GM06990 (cell line): ENCODE measurements around a stretch of chr2.

DNA sequence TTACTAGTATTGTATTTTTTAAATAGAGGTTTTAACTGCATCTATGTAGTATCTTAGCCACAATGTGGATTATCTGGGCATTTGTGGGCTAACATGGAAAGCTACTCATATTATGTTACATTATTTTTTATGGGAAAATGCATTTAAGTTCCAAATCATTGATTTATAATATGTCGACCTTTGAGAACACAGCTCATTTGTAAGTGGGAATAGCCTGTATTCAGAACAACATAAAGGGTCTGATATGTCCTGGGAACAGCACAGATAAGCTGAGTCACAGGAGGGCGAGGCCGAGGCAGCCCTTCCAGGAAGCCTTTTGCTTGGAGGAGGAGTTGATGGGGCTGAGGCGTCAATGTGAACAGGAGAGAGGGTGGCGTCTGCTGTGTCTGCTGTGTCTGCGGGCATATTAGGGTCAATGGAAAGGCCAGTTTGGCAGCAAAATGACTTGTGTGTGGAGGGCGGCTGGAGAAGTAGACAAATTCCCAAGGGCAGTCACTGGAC is 127.9 kb downstream of the GLI2 start:
- RRBS: no CpG with 5 or more reads among the region's 7 CpGs

- RRBS: 28% methylated on average over 6 of the region's 15 CpGs
Measured at GRCh38 chr2:120933964-120934561, 198.4 kb downstream of the GLI2 start.

DNA sequence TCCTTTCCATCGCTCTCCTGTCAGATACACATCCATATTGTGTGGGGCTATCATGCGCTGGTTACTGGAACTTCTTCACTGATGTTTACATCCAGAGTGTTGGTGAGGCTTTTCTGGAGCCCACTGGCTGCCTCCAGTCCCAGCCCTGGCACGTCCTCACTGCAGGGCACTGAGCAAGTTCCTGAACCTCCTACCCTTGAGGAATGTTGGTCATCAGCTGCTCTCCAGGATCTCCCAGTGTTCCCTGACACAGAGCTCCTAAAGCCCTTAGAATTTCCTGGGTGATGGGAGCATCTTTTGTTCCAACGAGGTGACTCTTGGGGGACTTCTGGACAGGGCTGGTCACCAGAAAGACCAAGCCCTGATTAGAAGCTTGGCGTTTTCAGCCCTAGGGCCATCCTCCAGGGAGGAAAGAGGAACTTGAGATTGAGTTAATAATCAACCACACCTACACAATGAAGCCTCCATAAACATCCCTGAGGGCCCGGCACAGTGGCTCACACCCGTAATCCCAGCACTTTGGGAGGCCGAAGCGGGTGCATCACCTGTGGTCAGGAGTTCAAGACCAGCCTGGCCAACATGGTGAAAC is 81.3 kb downstream of the TFCP2L1 start:
- RRBS: no CpG with 5 or more reads among the region's 9 CpGs

- RRBS: no CpG with 5 or more reads among the region's 11 CpGs
Measured at GRCh38 chr2:121210718-121211577, 74.1 kb downstream of the TFCP2L1 start.

DNA sequence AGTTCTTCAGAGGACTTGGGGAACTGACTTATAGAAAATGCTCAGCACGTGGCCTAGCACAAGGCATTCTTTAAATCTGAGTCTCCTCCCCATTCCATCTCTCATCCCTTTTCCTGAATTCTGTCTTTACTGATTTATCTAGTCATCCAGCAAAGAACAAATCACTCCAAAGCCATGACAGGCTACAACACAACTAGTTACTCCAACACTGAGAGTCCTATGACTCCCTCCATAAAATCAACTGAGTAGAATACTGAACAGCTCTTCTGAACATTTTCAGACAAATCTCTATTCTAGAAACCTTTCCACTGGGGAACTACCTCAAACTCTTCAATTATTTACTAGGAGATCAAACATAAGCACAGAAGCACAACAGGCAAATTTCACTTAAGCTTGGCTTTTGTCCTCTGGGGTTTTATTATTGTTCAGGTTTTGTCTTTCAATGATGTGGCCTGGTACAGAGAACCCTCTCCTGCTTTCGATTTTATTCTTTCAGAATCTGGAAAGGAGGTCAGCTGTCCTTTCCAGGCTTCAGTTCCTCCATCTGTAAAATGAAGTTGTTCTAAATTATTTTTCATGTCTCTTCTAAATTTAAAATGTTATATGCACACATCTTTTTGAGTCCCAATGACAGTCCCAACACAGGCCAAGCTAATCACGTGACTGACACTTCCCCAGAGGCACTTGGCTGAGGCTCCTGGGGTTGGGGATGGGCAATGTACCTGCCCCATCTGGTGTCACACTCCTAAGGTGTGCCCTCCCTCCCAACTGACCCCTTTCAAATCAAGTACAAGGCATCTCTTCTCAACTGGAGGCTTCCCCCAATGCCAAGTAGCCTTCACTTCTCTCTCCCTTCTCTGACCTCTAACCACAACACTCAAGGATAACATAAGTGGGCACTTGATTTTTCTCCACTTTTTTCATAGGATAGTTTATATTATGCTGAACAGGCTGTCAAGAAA is 86.7 kb downstream of the CLASP1 start:
- RRBS: no CpG with 5 or more reads among the region's 3 CpGs

GRCh38 chr2:121650400-121651225 is 1.4 kb upstream of the CLASP1 start:
- RRBS: 6% methylated on average over 5 of the region's 20 CpGs

- RRBS: no CpG with 5 or more reads among the region's 2 CpGs
Measured at GRCh38 chr2:121803554-121803851, 48.1 kb downstream of the TSN start.

- RRBS: no CpG with 5 or more reads among the region's 6 CpGs
Measured at GRCh38 chr2:121804290-121804741, 48.9 kb downstream of the TSN start.

GRCh38 chr2:121867389-121867759 is 111.9 kb downstream of the TSN start:
- RRBS: no CpG with 5 or more reads among the region's 4 CpGs

GRCh38 chr2:123390651-123391087 is 634.4 kb upstream of the CNTNAP5 start:
- RRBS: no CpG with 5 or more reads among the region's 1 CpG

DNA sequence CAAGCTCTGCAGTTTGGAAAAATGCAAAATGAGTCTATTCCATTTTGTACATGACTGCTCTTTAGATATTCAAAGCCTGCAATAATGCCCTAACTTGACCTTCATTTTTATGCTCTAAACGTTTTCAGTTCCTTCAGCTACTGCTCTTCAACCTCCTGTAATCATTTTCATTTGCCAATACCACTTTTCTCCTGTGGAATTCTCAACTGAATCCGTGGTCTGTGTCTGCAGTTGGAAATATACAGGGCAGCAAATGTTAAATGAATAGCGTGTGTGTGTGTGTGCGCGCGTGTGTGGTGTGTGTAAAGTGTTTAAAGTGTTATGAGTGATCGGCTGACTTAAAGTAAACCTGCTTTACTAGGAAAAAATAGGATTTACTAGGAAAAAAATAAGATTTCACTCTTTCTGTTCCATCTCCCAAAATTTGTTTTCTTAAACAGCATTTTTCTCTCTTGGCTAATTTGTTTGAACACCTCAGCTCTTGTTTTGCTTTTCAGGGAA is 130.1 kb downstream of the CNTNAP5 start:
- RRBS: no CpG with 5 or more reads among the region's 7 CpGs

GRCh38 chr2:124986918-124987284 is 961.8 kb downstream of the CNTNAP5 start:
- RRBS: no CpG with 5 or more reads among the region's 8 CpGs

DNA sequence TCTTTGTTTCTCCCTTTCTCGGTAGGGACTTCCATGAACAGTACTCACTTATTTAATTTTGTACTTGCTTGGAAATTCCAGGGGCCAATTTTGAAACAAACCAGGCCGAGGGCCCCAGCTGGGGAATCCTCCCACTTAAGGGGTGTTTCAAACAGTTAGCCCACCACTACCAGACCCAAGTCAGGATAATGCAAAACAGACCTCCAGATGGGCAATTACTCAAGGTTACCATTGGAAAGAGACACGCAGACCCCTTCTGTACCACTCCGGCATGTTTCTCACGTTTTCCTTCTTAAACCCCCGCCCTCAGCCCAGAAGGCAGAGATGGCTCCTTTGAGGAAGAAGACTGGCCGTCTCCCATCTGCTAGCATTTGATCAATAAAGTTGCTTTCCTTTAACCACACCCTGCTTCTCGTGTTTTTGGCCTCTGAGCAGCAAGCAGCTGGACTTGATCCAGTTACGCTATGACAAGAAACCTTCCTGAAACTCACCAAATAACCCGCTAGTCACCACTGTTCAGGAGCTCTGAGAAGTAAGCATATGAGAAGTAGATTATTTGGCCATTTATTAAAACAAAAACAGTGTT is 1012.4 kb upstream of the GYPC start:
- RRBS: no CpG with 5 or more reads among the region's 10 CpGs

DNA sequence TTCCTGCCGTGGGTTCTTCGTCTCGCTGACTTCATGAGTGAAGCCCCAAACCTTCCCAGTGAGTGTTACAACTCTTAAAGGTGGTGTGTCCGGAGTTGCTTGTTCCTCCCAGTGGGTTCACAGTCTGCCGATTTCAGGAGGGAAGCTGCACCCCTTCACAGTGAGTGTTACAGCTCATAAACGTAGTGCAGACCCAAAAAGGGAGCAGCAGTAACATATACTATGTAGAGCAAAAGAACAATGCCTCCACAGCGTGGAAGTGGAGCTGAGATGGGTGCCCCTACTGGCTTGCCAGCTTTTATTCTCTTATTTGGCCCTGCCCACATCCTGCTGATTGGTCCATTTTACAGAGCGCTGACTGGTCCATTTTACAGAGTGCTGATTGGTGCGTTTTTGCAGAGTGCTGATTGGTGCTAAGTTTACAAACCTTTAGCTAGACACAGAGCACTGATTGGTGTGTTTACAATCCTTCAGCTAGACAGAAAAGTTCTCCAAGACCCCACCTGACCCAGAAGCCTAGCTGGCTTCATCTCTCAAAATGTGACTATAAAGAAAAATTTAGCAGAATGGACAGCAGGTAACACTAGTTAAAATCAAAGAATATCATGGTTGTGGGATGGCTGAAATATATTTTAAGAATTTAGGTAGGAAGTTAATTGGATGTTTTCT is 991.0 kb upstream of the GYPC start:
- RRBS: no CpG with 5 or more reads among the region's 9 CpGs

DNA sequence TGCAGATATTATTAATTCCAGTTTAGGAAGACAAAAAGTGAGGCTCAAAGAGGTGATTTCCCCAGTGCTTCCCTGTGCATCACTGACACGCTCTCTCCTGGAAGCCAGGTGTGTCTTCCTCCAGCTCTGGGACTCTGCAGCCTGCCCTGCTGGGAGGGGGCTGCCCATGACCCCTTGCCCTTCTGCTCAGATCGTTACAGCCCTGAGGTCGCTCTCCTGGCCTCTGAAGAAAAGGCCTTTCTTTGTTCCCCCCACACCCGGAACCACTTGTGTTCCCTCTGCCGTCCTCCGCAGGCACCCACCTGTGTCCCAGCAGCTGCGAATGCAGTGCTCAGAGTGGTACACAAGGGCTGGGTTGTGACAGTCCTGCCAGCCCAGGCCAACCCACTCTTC is 9.8 kb downstream of the GYPC start:
- RRBS: no CpG with 5 or more reads among the region's 7 CpGs

GRCh38 chr2:127057373-127058524 is 49.2 kb downstream of the BIN1 start:
- RRBS: 58% methylated on average over 4 of the region's 38 CpGs

GRCh38 chr2:127322017-127322527 is 28.1 kb upstream of the ERCC3 start:
- RRBS: no CpG with 5 or more reads among the region's 5 CpGs

DNA sequence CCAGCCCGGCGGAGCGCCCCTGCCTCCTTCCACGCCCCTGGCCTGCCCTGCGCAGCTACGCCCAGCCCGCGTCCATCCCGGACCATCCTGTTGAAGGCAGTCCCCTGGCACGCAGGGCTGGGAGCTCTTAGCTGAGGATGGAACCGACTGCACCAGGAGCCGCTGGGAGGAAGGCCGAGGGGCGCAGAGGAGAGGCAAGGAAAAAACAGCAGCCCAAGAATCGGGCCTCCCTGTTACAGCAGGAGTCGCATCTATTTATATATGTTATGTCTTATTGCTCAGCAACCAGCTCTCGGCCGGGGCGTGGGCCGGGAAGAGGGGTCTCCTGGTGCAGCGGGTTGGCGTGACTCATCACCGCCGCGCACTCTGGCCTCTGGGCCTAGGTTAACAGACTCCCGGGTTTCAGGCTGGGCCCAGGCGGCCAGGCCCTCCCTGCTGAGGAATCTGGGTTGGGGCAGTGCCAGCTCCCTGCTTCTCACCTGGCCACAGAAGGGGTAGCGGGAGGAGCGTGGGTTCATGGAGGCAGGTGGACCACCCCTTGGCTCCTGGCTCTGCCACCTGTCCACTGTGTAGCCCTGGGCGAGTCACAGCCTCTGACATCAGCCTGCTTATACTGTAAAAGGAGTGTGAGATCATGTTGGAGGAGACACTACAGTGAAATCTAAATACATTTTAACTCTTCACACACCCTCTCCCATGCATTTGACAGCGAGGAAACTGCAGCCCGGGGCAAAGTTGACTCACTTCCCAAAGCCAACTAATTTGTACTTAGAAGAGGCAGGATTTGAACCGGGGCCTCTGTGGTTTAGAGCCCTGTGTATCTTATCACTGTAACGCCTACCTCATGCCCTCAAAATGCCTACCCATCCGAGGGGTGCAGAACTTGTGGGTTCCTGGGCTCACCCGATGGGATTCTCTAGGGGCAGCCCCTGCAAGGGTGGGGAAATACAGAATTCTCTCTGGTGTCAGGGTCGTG is 13.5 kb upstream of the MAP3K2 start:
- RRBS: 90% methylated on average over 14 of the region's 37 CpGs

- RRBS: no CpG with 5 or more reads among the region's 11 CpGs
Measured at GRCh38 chr2:127411860-127412682, 6.2 kb upstream of the PROC start.

GRCh38 chr2:127415635-127416487 is 2.4 kb upstream of the PROC start:
- RRBS: no CpG with 5 or more reads among the region's 52 CpGs